HT-29 (cell line): Measurements from ENCODE around the genes COA4 and PGM2L1.

DNA sequence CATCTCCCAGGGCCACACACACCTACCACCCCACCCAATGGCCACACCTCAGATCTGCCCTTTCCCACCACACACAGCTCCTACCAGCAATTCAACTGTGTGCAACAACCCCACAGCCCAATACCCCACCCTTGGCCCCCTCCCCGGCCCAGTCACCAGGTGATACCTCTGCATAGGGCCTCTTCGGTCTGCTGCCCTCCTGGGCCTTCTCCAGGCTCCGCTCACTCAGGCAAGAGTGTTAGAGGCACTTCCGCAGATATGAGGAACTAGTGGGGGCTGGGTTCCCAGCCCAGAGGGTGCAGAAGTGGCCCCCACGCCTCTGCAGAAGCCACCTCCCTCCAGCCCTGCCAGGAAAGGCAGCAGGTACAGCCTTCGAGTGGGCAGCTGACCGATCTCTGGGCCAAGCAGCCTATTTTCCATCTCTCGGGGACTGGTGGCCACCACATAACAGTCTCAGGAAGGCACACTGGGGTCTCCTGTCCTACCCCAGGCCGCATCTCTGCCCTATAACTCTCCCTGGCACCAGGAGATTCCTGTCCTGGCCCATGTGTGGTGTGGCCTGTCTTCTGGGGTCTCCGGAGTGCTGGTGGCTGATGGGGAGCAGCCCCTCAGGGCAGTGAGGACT is 13.3 kb downstream of the ARAP1 start:
- RAMPAGE, long total RNA = no peak

DNA sequence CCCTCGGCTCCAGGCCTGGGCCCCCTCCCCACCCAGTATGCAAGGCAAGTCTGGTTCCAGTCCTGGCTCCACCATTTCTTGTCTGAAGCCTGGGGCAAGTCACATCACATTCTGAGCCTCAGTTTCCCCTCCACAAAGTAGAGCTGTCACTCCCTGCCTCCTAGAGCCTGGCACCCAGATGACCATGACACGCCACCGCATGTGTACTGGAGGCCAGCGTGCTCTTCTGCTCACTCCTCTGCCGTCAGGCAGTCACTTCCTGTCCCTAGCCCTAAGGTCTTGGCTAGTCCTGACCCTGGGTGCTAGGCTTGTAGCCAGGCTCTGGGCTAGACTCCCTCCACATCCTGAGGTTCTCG is 12.7 kb downstream of the ARAP1 start:
- RAMPAGE, long total RNA = no peak

GRCh38 chr11:72775934-72776797 is 17.7 kb downstream of the STARD10 start:
- RAMPAGE, long total RNA = no peak

DNA sequence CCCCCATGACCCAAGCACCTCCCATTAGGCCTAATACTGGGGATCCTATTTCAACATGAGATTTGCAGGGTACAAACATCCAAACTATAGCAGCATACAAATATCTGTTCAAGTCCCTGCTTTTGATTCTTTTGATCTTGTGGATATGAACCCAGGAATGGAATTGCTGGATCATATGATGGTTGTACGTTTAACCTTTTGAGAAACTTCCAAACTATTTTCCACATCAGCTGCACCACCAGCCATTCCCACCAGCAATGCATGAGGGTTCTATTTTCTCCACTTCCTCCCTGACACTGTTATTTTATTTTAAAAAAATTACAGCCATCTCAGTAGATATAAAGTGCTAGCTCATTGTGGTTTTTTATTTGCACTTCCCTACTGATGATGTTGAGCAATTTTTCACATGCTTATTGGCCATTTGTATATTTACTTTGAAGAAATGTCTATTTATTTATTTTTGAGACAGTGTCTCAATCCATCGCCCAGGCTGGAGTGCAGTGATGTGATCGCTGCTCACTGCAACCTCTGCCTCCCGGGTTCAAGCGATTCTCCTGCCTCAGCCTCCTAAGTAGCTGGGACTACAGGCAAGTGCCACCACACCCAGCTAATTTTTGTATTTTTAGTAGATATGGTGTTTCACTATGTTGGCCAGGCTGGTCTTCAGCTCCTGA is 7.0 kb upstream of the ATG16L2 start:
- RAMPAGE, long total RNA = no peak

DNA sequence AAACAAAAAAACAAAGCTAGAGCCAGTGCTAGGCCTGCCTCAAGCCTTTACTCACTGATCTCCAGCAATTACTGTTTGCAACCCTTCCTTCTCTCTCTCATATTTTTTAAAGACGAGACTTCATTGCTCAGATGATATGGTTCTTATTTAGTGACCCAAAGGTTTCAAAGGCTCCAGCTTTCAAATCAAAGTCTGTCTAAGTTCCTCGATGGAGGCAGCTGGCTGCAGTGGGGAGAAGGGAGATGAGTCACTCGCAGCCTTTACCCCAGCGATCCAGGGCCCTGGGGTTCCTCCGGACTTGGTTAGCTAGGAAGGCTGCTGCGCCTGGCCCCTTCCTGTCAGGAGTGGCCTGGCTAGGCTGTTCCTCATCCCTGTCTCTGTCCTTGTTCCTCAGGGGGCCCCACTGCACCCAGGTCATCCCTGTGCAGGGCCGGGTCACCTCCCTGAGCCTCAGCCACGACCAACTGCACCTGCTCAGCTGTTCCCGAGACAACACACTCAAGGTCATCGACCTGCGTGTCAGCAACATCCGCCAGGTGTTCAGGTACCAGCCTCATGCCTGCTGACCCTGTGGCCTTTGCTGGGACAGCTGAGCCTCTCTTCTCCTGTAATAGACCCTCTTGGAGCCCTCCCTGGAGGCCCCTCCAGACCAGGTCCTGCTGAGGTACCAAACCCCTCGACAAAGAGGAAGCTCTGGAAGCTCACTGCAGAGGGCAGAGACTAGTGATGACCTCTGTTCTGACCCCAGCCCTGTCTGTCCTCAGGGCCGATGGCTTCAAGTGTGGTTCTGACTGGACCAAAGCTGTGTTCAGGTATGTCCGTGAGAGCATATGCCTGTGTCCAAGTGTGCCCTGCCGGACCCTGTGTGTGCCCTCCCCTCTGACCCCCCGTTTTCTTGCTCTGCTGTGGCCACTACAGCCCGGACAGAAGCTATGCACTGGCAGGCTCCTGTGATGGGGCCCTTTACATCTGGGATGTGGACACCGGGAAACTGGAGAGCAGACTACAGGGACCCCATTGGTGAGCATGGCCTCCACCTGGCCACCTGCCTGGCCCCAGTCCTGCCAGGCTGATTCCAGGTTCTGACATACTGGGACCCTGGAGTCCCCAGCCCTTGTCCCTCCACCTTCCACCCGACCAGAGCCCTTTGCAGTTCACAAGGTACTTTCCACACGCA is 14.1 kb downstream of the ATG16L2 start:
- RAMPAGE, long total RNA = no peak

DNA sequence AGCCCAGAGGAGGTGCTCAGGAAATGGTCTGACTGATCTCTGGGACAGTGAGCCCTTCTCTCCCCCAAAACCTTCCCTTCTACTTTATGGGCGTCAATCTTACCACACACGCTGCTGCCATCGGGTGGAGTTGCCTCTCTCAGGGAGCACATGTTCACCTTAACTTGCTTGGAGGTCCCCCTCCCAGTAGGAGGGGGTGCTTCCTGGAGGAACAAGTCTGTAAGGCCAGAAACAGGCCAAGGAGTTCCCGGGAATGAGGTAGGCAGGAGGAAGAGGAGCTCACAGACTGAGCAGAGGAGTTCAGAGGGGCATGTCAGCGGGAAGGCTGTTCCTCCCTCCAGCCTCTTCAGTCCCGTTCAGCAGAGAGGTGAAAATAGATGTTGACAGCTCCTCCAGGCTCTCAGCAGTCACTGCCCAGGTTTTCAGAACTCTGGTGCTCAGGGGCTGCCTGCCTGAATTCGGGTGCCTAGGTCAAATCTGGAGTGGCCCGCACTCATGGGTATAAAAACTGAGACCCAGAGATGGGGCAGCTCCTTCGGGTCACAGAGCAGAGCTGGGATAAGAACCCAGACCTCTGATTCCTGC is 18.1 kb downstream of the ATG16L2 start:
- RAMPAGE, long total RNA = no peak

- RAMPAGE, long total RNA = no peak
Measured at GRCh38 chr11:73004517-73005193, 137.5 kb downstream of the FCHSD2 start.

DNA sequence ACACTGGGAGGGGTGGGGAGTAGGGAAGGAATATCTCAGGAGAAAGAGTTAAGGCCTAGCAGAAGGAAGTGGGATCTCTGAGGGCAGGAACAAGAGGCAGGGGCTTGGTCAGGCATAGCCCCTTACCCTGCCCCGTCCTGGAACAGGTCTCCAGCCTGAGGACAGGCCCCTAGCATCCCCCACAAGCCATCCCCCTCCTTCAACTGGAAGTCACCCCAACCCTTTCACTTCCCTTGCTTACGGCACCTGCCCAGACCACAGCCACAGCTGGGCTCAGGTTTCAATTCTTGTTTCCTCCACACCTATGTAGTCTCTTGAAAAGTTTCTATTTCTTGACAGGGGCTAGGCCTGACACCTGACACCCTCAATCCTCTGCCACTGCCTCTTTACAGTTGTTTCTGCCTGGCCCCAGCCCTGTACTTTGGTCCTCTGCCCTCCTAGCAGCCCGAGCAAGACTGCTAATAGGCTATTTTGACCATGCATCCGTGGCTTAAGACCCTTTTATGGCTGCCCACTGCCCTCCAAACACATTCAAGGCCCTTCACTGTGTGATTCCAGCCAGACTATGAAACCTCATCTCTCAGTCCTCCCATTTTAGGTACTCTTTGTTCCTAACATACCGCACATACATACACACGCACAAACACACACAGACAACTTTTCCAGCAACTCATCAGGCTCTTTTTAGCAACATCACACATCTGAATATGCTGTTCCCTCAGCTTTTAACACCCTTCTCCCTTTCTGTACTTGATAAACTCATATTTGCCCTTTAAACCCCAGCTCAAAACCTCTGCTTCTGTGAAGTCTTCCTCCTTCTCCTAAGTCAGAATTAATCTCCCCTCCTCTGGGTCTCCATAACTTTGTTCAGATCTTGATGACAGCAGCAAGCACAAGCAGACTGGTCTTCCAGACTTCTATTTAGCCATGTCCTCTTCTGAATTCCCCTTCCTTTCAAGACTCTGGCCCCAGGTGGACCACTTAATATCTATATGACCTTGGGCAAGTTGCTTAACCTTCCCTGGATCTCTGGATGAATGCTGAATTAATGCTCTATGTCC is 11.0 kb upstream of the FCHSD2 start:
- RAMPAGE, long total RNA = no peak

DNA sequence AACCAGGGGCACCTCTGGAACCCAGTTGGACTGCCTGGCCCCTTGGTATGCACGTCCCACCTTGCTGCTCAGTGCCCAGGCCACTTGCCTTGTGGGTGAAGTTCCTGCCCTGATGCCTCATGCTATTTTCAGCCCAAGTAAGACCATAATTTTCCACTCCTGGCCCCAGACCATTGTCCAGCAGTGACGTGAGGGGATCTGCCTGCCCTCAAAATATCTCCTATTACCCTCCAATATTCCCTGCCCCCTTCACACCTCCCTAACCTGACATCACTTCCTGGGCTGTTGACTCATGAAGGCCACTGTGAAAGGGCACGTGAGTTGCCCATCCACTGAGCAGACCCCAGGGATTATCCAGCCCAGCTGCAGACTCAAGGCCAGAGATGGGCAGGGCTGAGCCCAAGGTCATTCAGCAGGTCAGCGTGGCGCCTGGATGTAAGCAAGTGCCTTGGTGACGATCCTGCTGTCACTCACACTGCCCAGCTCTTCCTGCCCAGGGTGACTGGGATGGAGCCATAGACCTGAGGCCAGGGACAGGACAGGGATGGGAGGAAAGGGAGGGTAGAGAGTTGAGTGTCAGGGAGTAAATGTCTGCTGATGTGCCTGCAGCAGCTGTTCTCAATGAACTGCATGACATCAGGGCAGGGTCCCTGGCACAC is 19.7 kb downstream of the P2RY2 start:
- RAMPAGE, long total RNA = no peak

DNA sequence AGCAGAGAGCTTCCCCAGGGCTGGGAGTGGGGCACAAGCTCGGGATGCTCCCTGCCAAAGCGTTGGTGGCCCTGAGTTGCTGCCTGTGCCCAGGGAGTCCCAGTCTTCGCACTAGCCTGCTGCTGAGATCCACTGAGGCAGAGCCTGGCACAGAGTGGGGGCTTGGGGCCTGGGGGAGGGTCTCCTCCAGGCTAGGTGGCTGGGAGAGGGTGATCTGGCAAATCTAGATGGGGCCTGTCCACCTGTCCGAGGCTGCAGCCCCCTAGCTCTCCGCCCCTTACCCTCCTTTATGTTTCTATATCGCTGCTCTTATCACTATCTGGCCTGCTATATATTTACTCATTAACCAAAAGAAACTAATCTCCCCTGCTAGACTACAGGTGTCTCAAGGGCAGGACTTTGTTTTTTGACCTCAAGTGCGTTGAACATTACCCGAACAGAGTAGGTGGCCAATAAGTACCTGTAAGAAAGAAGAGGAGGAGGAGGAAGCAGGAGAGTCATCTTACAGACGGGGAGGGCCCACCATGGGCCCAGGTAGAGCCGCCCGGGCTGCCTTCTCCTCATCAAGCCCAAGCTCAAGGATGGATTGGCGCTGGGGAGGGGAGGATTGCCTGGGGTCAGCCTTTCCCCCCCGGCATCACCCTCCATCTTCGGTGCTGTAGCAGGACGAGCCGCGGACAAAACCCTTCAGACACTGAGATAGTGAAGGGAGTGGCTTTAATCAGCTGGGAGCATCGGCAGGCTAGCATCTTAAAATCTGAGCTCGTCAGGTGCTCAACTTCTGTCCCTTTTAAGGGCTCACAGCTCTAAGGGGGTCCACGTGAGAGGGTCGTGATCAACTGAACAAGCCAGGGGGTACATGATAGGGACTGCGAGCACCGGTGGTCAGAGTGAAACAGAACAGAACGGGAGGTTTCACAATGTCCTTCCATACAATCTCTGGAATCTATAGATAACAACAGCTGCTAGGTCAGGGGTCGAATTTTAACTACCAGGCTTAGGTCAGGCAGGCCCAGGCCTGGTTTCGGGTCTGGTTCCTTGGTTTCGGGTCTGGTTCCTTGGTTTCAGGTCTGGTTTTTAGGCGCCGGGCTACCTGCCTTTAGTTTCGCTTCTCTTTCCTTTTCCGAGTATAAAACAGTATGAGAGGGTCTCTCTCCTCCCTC is 1.1 kb upstream of the P2RY6 start:
- RAMPAGE, long total RNA = no peak

GRCh38 chr11:73359429-73359905 is 16.7 kb upstream of the RELT start:
- RAMPAGE, long total RNA = no peak

DNA sequence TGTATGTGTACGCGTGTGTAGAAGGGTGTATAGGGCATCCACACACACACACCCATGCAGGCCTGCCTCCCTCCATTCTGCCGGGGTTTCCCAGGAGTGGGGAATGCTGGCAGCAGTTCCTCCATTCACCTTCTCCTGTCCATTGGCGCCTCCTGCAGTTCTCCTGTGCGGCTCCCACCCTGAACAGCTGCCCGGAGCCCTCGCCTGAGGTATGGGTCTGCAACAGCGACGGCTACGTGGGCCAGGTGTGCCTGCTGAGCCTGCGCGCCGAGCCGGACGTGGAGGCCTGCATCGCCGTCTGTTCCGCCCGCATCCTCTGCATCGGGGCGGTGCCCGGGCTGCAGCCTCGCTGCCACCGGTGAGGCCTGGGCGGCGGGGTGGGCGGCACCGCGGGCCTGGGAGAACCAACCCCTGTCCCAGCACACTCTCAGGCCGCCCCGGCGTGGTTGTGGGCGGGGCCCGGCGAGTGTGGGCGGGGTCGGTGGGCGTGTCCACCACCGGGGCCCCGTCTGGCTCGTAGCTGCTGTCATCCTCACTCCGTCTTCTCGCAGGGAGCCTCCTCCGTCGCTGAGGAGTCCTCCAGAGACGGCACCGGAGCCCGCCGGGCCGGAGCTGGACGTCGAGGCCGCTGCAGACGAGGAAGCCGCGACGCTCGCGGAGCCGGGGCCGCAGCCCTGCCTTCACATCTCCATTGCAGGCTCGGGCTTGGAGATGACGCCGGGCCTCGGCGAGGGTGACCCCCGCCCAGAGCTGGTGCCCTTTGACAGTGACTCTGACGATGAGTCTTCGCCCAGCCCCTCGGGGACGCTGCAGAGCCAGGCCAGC is 14.1 kb upstream of the RELT start:
- RAMPAGE, long total RNA = no peak

DNA sequence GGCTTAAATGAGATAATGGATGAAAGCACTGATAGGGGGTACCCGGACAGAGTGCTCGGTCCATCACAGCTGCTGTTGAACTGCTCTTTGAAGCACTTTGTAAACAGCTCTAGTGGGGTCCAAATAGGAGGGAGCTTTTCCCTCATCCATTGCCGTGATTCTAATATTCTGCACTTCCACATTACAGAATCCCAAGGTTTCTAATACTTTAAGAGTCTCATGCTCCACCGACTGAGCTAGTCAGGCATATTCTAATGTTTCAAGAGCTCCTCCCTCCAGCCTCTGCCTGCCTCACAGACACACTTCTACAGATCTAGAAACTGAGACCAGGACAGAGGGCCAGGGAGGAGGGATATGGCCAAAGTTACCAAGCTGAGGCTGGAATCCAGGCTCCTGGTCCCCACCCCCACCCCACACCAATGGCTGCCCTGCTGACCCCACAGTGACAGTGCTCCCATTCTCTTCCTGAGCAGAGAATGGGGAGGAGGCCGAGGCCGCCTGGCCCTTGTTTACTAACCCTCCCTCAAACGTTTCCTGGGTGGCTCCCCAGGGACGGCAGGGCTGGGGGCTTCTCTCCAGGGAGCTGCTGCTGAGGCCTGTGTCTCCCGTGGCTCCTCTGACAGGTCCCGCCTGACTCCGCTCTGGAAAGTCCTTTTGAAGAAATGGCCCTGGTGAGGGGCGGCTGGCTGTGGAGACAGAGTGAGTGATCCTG is 2.2 kb downstream of the PLEKHB1 start:
- RAMPAGE, long total RNA = no peak

DNA sequence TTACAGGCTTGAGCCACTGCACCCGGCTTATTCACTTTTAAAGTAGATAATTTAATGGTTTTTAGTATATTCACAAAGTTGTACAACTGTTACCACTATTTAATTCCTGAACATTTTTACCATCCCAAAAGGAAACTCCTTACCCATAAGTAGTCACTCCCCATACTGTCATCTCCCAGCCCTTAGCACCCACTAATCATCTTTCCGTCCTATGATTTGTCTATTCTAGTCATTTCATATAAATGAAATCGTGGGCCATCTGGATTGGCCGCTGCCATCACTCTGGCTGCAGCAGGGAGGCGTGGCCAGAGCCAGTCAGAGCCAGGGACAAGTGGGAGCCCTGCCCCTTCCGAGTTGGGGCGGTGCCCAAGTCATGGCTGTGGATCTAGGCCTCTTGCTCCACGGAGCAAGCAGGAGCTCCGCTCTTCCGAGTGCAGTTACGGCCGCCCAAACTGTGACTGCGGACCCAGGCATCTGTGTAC is 8.1 kb downstream of the MRPL48 start:
- RAMPAGE, long total RNA = no peak

DNA sequence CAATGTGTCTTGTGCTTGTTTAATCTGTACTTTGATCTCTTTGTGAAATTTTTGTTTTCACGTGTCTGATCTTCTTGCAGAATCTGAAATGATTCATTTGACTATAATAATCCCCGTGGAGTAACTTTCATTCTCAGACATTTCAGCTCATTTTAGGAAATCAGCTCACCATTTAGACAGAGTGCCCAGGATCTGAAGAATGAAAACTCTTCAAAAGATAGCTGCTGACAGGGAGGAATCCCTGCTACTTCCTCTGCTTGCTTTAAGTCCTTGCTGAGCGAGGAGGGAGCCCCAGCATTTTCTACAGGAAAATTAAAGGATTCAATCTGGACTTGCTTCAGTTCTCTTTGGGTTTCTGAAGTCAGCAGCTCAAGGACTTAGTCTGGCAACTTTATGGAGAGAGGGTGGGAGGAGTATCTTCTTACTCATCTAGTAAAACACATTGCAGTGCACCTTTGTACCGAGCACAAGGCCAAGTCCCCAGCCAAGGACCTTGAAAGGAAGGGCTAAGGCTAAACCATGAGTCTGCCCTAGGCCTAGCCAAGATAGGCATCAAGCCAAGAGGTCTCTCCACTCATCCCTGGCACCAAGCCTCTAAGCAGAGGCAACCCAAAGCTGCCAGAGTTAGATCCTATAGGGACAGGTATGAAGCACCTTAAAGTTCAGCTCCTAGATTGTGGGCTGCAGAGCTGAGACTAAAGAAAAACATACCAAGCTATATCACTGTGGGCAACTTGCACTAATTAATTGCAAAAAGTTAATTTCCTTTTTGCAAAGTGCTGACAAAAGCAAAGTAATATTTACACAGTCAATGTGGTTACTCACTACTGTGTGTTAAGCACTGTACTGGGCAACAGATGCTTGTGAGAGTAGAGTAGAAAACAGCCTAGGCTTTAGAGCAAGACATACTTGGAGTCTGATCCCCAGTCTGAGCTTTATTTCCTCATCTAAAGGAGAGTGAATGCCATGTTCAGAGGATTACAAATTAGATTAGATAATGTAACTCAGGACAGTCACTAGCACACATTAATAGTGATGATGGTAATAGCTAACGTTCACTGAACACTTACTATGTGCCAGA is 7.4 kb downstream of the COA4 start:
- RAMPAGE, long total RNA = no peak

GRCh38 chr11:73876240-73877158 is at the start of gene COA4:
TSS of gene COA4 (minus strand) at chr11:73876846.
- RAMPAGE, long total RNA = start-site peak on the minus strand at chr11:73876577-73876655, 33 and 27 reads in 2 replicates; start-site peak on the minus strand at chr11:73876810-73876872, 411 and 435 reads in 2 replicates

DNA sequence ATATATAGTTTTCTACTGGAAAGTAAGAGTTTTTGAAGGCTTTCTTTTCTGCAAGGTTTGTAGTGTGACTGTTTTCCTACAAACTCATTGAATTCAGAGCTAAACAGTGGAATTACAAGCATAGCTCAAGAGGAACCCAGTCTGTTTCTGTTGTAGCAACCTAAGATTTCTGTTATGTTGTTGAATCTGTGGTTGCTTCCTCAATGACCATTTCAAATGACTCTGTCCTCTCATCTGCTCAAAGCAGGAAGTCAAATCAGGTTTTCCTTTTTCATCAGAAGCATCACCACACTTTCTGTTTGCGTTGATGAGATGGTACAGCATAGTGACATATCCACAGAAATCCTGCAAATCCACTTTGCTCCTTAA is 12.5 kb upstream of the UCP2 start:
- RAMPAGE, long total RNA = no peak

DNA sequence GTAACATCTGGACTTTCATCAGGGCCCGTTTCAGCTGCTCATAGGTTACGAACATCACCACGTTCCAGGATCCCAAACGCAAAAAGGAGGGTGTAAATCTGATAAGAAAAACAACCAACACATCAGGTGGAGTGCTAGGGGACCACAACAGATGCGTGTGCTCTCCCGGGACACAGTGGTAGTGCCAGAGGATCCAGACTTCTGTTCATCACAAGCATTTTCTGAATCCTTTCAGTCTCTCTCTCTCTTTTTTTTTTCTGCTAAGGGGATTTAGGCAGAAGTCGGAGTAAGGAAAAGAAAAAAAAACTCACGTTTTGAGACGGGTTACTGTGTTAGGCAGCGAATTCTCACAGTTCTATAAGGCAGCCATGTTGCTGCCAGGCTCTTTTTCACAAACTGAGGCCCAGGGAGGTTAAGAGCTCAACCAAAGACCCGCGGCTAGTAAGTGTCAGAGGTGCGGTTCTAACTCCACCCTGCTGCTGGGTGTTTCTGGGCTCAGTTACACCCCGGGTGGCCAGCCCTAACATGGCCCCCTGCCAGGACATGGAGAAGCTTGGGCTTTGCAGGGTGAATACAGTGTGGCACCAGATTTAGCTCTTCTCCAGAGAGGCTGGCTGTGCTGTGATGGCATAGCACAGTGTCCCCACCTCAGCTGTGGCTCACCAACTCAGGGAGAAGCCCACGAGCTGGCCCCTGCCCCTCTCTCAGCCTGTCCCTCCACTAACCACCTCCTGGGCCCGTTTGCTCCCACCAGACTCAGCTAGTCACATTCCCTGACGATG is 7.3 kb downstream of the UCP3 start:
- RAMPAGE, long total RNA = no peak

DNA sequence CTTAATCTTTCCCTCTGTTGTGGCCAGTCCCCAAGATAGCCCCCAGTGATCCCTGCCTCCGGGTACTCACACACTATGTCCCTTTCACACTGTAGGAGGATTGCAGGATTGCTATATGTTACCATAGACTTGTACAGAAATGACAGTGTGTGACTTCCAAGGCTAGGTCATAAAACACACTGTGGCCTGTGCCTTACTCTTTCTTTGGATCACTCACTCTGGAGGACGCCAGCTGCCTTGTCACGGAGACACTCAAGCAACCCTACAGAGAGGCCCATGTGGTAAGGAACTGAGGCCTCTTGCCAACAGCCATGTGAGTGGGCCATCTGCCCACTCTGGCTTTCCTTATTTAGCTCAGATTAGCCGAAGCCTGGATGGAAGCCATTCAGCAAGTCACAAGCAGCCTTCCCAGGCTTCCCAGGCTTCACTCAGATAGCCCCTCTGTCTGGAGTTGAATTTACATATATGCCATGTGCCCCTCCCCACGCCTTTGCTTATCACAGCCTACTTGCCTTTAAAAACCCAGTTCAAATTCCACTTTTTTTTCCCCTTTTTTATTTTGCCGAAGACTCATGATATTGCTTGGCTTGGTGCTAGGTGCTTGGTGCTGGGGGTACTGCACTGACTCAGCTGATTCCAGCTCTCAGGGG is 14.2 kb upstream of the P4HA3 start:
- RAMPAGE, long total RNA = no peak

- RAMPAGE, long total RNA = no peak
Measured at GRCh38 chr11:74398206-74399449, at the start of gene PGM2L1. TSS of gene PGM2L1 (minus strand) at chr11:74398433.